A673 (cell line): ENCODE measurements around a stretch of chr9.

DNA sequence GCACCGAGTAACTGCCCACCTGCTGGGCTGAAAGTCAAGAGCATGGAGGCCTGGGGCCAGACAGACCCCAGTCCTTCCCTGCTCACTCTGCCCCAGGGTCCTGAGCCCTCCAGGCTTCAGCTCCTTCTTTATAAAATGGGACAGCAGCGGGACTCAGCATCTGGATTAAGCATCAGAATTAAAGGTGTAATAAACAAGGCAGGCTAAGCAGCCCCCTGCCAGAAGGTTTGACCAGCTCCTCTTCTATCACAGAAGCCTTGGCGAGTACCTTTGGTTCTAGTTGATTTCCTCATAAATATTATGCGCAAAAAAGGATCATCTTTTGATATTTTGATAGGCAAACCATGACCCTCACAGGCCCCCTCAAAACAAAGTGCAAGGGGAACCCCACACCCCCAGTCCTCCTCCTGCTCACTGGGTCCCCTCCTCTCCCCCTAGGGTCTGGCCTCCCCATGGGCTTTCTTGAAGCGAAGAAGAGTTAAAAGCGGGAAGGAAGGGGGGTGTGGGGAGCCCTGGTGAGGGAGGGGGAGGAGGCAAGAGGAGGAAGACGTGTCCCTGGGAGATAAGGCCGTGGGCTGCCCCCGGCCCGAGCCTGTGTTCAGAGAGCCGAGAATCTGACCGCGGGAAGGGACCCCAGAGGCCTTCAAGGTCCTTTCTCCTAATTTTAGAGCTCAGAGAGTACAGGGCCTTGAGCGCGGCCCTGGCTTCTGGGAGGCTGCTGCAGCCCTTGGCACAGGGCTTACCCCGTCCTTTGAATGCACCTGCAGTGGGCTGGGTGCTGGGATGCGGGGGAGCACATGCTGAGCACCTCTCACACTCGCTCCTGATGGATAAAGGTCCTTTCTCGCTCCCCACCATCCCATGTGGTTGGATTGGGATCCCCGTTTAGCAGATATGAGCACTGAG, 5.6 kb downstream of the GFI1B start:
- PRO-cap = no peak

DNA sequence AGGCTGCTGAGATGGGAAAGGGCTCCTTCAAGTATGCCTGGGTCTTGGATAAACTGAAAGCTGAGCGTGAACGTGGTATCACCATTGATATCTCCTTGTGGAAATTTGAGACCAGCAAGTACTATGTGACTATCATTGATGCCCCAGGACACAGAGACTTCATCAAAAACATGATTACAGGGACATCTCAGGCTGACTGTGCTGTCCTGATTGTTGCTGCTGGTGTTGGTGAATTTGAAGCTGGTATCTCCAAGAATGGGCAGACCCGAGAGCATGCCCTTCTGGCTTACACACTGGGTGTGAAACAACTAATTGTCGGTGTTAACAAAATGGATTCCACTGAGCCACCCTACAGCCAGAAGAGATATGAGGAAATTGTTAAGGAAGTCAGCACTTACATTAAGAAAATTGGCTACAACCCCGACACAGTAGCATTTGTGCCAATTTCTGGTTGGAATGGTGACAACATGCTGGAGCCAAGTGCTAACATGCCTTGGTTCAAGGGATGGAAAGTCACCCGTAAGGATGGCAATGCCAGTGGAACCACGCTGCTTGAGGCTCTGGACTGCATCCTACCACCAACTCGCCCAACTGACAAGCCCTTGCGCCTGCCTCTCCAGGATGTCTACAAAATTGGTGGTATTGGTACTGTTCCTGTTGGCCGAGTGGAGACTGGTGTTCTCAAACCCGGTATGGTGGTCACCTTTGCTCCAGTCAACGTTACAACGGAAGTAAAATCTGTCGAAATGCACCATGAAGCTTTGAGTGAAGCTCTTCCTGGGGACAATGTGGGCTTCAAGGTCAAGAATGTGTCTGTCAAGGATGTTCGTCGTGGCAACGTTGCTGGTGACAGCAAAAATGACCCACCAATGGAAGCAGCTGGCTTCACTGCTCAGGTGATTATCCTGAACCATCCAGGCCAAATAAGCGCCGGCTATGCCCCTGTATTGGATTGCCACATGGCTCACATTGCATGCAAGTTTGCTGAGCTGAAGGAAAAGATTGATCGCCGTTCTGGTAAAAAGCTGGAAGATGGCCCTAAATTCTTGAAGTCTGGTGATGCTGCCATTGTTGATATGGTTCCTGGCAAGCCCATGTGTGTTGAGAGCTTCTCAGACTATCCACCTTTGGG, 10.8 kb upstream of the GTF3C5 start:
- PRO-cap = no peak

- PRO-cap = no peak
Measured at GRCh38 chr9:133032137-133032616, 1.4 kb downstream of the GTF3C5 start.

DNA sequence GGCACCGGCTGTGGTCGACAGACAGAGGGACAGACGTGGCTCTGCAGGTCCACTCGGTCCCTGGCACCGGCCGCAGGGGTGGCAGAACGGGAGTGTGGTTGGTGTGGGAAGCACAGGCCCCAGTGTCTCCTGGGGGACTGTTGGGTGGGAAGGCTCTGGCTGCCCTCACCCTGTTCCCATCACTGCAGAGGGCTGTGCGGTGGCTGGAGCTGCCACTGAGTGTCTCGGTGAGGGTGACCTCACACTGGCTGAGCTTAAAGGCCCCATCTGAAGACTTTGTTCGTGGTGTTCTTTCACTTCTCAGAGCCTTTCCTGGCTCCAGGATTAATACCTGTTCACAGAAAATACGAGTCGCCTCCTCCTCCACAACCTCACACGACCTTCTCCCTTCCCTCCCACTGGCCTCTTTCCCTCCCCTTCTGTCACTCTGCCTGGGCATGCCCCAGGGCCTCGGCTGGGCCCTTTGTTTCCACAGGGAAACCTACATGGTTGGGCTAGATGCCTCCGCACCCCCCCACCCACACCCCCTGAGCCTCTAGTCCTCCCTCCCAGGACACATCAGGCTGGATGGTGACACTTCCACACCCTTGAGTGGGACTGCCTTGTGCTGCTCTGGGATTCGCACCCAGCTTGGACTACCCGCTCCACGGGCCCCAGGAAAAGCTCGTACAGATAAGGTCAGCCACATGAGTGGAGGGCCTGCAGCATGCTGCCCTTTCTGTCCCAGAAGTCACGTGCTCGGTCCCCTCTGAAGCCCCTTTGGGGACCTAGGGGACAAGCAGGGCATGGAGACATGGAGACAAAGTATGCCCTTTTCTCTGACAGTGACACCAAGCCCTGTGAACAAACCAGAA, 660 bp upstream of the CEL start:
- PRO-cap = no peak

DNA sequence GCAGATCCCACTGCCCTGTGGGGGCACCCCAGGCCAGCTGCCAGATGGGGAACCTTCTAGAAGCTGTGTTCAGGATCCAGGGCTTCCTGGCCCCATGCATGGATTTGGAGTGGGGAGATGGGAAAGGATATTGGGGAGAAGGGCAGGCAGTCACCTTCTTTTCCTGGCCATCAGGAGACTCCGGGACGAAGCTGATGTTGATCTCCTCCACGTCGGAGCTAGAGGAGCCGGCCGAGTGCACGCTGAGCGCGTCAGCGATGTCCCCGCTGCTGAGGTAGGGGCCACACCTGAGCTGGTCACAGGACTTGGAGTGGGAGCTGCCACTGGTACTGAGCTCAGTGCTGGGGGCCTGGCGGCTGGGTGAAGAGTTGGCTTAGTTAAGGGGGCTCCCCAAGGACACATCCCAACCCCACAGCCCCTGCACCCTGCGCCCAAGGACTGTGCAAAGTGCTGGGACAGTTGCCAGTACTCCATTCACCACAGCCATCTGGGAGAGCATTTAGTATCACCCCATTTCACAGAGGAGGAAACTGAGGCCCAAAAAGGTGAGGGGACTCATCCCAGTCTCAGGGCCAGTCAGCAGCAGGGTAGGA, 19.2 kb downstream of the RALGDS start:
- PRO-cap = no peak

- PRO-cap = no peak
Measured at GRCh38 chr9:133112658-133113768, 8.0 kb downstream of the RALGDS start.

DNA sequence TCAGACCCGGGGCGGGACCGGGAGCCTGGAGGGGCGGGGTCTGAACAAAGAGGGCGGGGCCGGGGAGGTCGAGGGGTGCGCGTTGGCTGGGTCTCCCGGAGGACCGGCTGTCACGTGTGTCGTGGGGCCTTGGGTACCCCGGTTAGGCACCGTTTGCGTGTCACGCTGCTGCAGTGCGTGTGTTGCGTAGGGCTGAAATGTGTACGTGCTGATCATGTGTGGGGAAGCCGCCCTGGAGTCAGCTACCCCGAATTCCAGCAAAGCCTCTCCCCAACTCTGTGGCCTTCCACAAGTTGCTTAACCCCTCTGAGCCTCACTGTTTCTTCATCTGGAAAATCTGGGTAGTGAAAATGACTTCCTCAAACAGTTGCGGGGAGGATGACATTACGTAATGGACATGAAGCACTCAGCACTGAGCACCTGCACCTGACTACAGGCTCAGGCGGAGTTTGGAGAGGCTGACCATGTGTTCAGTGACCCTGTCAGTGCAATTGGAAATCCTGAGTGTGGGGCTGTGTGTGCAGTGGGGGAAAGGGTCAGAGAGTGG, 414 bp upstream of the RALGDS start:
- PRO-cap = bidirectional peak, plus-strand start at position 47 of the sequence, minus-strand start outside the sequence

- PRO-cap = no peak
Measured at GRCh38 chr9:133135186-133136008, 14.4 kb upstream of the RALGDS start.

GRCh38 chr9:133148707-133149865, 14.6 kb downstream of the GBGT1 start:
- PRO-cap = bidirectional peak, plus-strand start at chr9:133148805, minus-strand start at chr9:133148544; bidirectional peak, plus-strand start at chr9:133149288, minus-strand start at chr9:133149207; bidirectional peak, plus-strand start at chr9:133149462, minus-strand start at chr9:133149399

DNA sequence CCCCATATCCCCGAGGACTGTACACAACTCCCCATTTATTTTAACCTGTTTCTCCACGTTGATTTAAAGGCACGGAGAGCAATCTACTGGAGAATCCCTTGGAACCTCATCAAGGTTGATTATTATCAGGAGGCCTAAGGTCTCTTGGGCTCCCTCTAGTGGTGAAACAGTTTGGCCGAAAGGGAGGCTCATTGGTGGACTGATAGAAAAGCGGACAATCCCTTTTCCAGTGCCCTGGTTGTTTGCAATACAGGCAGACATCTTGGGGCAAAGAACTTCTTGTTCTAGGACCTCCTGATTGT, 16.2 kb upstream of the GBGT1 start:
- PRO-cap = no peak

- PRO-cap = no peak
Measured at GRCh38 chr9:133225350-133225896, 16.4 kb upstream of the OBP2B start.

DNA sequence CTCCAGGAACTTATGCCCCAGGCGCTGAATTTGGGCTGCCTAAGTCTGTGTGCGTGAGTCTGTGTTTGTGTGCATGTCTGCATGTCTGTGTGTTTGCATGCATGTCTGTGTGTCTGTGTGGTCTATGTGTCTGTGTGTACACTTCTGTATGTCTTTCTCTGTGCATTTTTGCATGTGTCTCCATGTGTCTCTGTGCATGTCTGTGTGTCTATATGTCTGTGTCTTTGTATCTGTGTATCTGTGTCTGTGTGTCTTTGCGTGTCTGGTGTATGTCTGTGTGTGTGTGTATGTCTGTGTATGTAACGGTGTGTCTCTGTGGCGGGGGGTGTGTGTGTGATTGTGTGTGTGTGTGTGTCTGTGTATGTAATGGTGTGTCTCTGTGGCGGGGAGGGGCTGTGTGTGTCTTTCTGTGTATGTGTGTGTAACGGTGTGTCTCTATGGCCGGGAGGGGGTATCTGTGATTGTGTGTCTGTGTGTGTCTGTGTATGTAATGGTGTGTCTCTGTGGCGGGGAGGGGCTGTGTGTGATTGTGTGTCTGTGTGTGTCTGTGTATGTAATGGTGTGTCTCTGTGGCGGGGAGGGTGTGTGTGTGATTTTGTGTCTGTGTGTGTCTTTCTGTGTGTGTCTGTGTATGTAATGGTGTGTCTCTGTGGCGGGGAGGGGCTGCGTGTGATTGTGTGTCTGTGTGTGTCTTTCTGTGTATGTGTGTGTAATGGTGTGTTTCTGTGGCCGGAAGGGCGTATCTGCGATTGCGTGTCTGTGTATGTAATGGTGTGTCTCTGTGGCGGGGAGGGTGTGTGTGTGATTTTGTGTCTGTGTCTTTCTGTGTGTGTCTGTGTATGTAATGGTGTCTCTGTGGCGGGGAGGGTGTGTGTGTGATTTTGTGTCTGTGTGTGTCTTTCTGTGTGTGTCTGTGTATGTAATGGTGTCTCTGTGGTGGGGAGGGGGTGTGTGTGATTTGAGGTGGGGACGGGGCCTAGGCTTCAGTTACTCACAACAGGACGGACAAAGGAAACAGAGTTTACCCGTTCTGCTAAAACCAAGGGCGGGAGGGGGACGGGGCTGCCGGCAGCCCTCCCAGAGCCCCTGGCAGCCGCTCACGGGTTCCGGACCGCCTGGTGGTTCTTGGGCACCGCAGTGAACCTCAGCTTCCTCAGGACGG, 45.9 kb upstream of the OBP2B start:
- PRO-cap = no peak

DNA sequence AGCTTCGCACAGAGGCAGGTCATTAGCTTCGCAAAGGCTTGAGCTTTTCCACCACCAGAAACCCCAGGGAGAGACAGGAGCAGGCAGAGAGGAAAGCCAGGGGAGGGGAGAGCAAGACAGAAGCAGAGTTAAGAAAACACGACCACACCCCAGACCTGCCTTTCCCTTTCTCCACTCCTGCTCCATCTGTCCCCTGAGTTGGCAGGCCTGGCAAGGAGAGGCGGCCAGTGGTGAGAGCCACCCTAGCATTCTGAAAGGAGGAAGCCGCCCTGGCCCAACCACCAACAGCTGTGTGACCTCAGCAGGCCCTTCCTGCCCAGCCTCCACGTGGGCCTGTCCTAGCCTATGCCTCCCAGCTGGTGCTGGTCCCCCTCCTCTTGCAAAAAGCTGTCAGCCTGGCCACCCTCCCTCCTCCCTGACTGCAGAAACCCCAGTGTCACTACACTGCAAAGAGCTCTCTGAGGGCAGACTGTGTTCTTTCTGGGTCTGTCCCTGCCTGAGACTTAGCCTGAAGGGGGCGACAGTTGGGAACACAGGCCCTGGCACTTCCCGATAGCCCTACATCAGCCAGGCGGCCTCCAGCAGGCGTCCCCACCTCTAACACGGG, 5.8 kb upstream of the SURF6 start:
- PRO-cap = no peak

DNA sequence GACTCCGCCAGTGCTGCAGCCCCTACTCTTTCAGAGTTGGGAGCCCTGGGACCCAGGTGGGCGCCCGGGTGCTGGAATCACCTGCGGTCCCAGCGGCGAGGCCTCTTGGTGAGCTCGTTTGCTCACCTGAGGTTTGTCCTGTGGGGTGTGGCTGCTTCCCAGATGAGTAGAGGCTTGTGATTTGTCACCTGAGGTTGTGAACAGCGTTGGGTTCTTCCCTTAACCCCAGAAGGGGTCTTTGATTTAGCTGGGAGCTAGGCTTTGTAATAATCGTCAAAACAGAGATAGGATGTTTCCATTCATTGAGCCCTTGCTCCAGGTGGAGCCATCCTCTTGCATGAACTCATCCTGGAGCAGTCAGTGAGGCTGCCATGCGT, 765 bp downstream of the SURF2 start:
- PRO-cap = no peak

DNA sequence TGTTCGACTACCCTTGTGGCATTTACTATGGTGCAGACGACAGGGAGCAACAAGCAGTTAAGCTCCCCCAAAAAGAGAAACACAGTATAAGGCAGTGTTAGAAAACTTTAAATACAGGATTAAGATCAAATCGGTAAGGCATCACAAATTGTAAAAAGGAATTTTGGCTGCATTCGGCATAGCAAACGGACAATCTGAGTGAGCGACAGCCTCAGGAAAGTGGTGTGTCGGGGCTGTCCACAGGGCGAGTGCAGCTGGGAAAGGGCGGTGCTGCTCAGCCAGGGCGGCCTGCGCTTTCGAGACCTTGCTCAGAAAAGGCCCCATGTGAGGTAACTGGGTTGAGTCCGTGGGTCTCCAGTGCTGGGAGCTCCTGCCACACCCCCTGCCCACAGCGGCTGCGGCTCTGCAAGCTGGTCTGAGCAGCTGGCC, 5.9 kb downstream of the SURF2 start:
- PRO-cap = no peak

DNA sequence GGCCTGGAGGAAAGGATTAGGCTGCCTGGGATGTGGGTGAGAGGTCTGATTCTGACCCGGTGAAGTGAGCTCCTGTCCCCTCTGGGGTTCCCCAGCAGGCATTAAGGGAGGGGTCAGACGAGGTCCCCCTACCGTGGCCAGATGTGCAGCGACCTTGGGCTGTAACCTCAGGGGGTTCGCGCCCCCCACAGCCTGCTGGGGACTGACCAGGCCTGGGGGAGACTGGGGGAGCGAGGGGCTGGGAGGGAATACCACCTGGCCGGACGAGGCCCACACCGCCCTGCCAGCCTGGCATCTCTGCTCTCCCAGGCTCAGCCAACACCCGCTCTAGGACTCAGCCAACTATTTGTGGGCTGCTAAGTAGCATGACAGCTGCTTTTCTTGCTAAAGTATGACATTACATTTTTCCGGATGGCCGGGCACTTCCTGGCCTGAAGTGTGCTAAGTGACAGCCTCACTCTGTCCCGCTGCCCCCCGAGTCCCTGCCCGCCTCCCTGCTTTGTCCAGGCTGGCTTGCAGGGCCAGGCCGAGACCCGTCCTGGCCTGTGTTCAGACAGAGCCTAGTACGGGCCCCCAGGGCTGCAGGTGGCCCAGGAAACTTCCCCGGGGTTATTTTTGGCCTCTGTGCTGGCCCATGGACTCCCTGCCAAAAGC, 13.2 kb upstream of the SLC2A6 start:
- PRO-cap = no peak

DNA sequence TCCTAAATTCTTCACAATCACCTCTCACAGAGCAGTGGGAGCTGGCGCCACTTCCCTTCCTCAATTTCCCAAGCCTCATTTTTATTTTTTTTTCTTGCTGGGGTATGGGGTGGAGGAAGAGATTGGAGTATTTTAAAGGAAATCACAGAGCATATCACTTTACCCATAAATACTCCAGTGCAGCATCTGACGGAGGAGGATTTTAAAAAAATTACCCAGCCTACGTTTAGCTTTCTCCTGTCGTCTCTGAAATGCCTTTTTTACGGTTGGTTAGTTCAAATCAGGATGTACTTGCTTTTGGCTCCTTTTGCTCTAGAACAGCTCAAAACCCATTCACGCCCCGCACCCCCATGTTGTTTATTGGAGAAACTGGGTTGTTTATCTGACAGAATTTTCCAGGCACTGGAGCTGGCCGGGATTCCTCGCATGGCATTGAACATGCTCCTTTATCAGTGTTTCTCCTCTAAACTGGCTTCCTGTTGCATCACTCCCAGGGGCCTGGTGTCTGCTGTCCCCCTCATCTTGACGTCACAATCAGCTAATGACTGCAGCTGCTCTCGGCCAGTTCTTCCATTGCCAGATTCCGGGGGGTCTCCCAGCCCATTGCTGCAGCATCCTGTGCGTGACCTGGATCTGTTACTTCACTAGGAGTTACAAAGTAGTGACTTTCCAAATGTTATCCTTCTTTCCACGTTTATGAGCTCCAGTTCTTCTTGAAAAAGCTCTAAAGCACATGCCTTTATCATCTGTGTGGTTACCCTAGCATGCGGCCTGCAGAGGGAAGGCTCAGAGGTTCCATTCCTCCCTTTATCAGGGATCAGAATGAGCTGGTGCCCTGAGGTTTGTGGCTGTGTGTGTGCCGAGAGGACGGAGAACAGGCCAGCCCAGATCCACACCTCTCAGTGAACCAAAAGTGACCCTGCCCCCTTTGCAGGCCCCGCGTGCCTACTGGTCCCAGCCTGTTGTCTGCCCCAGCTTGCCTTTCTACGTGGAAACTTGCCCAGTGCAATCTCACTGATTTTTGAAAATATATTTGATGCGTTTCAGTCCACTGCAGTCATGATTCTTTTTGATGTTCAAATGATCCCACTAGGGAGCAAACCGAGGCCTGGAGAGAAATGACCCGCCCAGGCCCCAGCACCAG, 27.5 kb downstream of the FAM163B start:
- PRO-cap = no peak

DNA sequence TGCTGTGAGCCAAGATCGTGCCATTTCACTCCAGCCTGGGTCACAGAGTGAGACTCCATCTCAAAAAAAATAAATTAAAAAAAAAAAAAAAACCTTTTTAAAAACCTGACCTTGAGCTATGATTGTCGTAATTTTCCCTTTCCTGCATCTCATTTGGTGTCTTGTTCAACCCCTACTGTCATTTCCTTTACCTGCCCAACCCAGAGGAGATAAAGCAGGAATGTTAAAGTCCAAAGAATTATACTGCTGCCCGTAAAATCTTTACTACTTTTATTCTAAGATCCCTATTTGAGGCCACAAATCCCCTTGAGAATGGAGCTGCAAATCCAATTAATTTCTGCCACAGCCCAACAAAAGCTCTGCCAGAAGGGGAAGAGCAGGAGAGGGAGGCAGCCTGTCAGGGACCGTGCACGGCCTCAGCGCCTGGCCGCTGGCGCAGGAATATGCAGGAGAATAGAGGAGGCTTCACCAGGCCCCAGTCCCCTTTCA, 99.5 kb upstream of the SARDH start:
- PRO-cap = unidirectional peak, plus-strand start at position 379 of the sequence

- PRO-cap = no peak
Measured at GRCh38 chr9:133974403-133975270, 17.5 kb downstream of the VAV2 start.

DNA sequence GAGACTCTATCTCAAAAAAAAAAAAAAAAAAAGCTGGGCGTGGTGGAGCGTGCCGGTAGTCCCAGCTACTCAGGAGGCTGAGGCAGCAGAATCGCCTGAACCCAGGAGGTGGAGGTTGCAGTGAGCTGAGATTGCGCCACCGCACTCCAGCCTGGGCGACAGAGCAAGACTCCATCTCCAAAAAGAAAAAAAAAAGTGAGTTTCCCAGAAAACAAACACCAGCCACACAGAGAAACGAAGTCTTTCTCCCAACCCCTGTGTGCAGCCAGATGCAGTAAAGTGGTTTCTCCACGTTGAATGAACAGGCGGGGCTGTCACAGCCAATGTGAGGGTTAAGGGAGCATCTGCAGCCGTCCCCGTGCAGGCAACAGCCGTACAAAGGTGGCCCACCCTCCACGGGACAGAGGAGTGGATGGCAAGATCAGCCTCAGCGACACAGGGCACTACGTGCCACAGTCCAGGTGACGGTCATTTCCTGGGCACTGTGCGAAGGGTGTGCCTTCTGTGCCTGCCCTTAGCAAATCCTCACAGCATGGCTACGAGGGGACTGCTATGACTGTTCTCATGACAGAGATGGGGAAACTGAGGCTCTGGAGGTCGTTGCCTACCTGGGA, 2.5 kb downstream of the VAV2 start:
- PRO-cap = no peak